ENCODE measurements around the gene OTUB1.

DNA sequence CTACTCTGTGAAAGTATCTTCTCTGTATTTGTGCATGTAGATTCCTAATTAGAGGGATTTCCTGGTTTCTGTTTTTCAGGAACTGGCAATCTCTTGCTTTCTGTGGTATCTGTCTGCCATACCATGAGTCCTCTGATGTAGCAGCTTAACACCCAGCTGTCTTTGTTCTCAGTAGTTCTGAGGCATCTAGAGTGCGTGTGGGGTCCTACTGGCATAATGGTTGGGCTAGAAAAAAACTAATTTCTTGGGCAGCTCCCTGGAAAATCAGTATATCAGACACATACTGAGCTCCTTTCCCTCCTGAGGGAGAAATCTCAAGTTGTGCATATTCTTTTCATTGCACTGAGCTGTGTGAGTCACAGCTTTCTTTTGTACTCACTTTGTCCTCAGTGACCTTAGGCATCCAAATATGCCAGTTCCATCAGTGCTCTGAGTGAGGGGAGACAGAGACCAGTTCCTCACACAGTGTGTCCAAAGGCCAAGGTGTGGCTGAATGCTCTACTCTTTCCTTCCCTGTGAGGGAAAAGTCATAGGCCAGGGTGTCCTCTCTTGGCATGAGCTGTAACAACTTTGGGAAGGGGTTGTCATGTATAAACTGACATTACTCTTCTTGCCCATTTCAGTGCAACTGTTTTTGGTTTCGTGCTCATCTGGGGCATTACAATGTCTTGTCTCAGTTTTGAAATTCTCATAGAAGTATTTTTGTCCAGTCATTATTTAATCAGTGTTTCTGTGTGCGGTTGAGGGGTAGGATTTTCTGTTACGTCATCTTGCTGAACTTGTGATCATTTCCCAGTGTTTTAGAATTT is 35.6 kb upstream of the SLC22A24 start:
- PRO-cap: no peak
- RRBS, 2 experiments: no CpG with 5 or more reads among the region's 4 CpGs

- PRO-cap: no peak
- RRBS, 2 experiments: no CpG with 5 or more reads among the region's 4 CpGs
Measured at GRCh38 chr11:63244424-63245231, 1.2 kb upstream of the SLC22A25 start.

DNA sequence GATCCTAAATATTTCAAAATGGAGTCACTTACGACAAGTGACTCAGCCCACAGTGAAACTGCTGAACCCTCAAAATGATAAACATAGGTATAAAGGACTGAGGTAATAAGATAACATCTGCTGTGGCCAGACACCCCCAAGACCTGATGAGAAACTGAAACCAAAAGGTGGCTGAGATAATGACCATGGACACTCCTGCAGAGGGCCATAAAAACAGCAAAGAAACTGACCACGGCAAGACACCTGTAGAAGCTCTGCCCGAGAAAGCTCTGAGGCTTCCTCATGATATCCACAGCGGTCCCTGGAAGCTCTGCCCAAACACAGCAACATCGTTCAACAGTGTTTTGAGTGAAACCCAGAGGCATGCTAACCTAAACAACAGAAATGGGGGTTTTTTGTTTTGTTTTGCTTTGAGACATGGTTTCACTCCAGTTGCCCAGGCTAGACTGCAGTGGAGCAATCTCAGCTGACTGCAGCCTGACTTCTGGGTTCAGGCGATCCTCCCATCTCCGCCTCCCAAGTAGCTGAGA is 1.6 kb upstream of the PLAAT4 start:
- PRO-cap: no peak
- RRBS, 2 experiments: no CpG with 5 or more reads among the region's 7 CpGs

- PRO-cap: no peak
- RRBS, 2 experiments: no CpG with 5 or more reads among the region's 11 CpGs
Measured at GRCh38 chr11:63558416-63559105, 4.6 kb downstream of the PLAAT2 start.

GRCh38 chr11:63574040-63574411 is 10.8 kb upstream of the PLAAT2 start:
- PRO-cap: no peak
- RRBS, 2 experiments: no CpG with 5 or more reads among the region's 5 CpGs

DNA sequence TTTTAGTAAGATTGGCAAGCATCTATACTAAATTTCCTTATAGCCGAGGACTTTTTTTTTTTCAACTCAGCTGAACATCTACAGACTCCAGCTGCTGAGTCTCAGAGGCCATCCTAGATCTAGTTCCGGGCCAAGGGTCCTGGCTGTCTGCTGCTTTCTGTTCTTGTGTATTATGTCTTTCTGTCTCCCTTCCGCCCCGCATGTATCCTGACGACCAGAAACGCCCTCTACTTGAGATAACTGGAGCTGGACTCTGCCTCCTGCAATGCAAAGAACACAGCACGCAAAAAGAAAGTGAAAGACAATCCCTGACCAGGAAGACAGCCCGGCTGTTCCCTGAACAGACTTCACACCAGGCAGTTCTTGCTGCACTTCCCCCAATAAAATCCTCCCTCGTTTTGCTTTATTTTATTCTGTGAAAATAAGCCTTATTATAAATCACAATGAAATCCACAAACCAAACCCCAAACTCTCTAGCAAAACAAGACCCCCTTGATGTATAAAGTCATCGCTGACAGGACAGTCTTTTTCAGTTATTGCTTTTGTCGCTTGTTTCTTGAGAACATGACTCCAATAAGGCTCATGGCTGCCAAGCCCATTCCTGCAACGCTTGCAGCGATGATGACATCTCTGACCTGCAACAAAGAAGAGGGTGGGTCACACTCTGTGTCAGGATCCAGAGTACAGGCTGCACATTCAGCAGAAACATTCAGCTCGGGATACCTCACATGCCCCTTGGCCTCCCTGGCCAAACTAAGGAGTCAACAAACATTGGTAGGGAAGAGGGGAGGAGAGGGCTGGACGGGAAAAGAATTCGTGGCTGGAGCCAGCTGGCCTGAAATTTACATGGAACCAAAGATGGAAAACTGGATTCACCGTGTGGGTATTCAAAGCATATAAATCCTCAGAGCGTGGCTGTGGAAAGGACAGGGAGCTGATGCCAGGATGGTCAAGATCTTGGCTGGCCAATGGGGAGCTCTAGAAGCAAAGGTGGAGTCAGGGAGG is 11.5 kb upstream of the PLAAT2 start:
- PRO-cap: no peak
- RRBS, 2 experiments: no CpG with 5 or more reads among the region's 18 CpGs

GRCh38 chr11:63682285-63683079 is 1.2 kb downstream of the RTN3 start:
- PRO-cap: no peak
- RRBS, 2 experiments: no CpG with 5 or more reads among the region's 17 CpGs

- PRO-cap: no peak
- RRBS, 2 experiments: 50% methylated on average over 1 of the region's 20 CpGs; no CpG with 5 or more reads in 1 of the 2 experiments
Measured at GRCh38 chr11:63760930-63762006, 7.3 kb downstream of the ZFTA start.

GRCh38 chr11:63762007-63762445 is 6.5 kb downstream of the ZFTA start:
- PRO-cap: no peak
- RRBS, 2 experiments: 22 to 33% methylated on average over 4 to 5 of the region's 15 CpGs

DNA sequence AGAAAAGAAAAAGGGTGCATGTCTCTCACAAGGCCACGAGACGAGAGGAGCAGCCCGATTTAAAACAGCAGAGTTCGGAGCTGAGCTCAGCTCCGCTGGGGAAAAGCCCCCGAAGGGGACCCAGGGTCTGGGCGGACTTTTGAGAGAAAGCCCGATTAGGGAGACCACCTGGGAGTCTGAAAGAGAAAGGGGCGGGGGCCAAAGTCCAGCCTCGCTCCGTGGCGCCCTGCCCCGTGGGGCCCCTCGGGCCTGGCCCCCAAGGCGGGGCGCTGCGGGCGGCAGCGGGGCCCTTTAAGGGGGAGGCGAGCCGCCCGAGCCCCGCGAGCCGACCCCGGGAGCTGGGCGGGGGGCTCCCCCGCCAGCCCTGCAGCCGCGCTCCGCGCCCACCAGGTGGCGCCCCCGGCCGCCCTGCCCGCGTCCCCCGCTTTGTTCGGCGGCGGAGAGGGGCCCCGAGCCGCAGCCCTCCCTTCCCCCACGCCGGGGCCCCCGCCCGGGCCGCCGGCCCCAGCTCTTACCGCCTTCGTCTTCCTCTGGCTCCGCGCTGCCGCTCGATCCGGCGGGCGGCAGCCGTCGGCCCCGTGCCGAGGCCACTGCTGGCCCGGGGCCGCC is 502 bp downstream of the ZFTA start:
- PRO-cap: no peak
- RRBS, 2 experiments: 1 to 3% methylated on average over 34 of the region's 64 CpGs

- PRO-cap: no peak
- RRBS, 2 experiments: no CpG with 5 or more reads among the region's 2 CpGs
Measured at GRCh38 chr11:63855926-63856250, 17.0 kb downstream of the MARK2 start.

DNA sequence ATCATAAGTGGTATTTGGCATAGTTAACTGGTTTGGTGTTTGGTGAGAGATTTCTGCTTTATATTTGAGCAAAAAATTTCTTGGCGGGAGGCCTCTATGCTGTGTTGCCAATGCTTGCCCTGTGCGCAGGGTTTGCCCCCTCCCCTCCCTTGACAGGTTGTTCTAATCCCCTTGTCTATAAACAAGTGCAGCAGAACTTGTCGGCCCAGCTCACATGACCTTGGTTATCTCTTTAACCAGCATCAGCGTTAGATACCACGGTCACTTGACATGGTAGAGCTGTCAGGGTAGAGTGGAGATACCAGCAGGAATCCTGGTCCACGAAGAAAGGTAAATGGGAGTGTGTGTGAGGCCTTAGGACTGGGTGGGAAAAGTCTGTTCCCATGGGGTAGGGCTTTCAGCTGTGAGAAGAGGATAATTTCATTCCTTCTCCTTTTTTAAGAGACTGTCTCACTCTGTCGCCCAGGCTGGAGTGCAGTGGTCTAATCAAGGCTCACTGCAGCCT is 35.7 kb downstream of the MARK2 start:
- PRO-cap: no peak
- RRBS, 2 experiments: no CpG with 5 or more reads among the region's 7 CpGs

DNA sequence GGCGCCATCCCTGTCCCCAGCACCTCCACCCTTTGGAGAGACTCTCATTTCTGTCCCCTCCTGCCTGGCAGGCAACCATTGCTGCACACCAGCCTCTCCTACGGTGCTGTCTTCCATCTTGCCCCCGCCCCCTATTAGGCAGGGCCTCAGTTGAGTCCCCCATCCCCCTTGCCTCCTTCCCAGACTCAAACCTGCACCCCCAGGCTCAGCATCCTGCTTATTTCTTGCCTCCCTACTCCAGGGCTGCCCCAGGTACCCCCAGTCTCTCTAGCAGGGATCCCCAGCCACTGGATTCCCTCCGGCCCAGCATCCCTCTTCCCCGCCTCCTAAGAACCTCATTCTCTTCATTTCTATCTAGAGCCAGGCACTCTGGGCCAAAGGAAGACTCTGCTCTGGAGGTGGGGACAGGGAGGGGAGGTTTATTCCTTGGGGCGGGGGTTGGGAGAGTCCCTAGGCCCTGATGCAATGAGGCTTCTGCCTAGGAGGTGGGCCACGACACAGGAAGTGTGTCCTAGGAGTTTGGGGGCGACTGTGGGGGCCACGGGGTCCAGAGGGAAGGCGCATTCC is 1.8 kb upstream of the RCOR2 start:
- PRO-cap: no peak
- RRBS, 2 experiments: no CpG with 5 or more reads among the region's 10 CpGs

- PRO-cap: no peak
- RRBS, 2 experiments: 0 to 17% methylated on average over 2 to 12 of the region's 21 CpGs
Measured at GRCh38 chr11:63919912-63920617, 3.1 kb upstream of the RCOR2 start.

- PRO-cap: bidirectional peak, plus-strand start at chr11:63986482, minus-strand start at chr11:63986316
- RRBS, 2 experiments: 2 to 3% methylated on average over 11 to 16 of the region's 54 CpGs
Measured at GRCh38 chr11:63985731-63986618, at the start of gene OTUB1. Gene OTUB1 (plus strand): TSS chr11:63986438.

GRCh38 chr11:63997523-63998109 is 11.4 kb downstream of the OTUB1 start:
- PRO-cap: no peak
- RRBS, 2 experiments: 53 to 66% methylated on average over 2 of the region's 11 CpGs

- PRO-cap: no peak
- RRBS, 2 experiments: 2% methylated on average over 13 of the region's 27 CpGs
Measured at GRCh38 chr11:64000112-64000434, 13.8 kb downstream of the OTUB1 start.

GRCh38 chr11:64000487-64001180 is 14.4 kb downstream of the OTUB1 start:
- PRO-cap: no peak
- RRBS, 2 experiments: 2 to 6% methylated on average over 25 to 29 of the region's 72 CpGs

GRCh38 chr11:64120808-64121488 is 45.0 kb downstream of the MACROD1 start:
- PRO-cap: no peak
- RRBS, 2 experiments: no CpG with 5 or more reads among the region's 14 CpGs

GRCh38 chr11:64122632-64123439 is 43.1 kb downstream of the MACROD1 start:
- PRO-cap: no peak
- RRBS, 2 experiments: no CpG with 5 or more reads among the region's 23 CpGs

Data from astrocyte (in vitro differentiated cells and primary cell).